Tongue (tissue), 2 donors: Measurements from ENCODE around the gene ADAM33.

GRCh38 chr20:1896814-1897529 lies 1.8 kb downstream of the SIRPA start:
- RAMPAGE, long total RNA: no peak

GRCh38 chr20:2102492-2103557 lies 1.2 kb downstream of the STK35 start:
- RAMPAGE, long total RNA: no peak

GRCh38 chr20:2144842-2145392 lies 43.3 kb downstream of the STK35 start:
- RAMPAGE, long total RNA: no peak

DNA sequence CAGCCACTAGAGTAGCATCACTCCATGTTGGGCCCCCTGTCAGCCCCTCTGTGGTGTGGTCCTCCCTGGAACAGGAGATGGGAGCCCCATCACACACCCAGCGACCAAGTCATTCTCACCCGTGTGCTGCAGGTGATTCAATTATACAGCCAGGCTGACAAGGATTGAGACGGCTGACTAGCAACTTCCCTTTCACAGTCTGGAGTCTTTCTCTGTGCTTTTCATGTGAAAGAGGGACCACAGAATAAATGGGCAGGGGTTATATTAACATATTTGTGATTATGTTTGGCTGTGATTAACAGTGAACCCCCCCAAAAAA lies 6.3 kb downstream of the TGM3 start:
- RAMPAGE, long total RNA: no peak

DNA sequence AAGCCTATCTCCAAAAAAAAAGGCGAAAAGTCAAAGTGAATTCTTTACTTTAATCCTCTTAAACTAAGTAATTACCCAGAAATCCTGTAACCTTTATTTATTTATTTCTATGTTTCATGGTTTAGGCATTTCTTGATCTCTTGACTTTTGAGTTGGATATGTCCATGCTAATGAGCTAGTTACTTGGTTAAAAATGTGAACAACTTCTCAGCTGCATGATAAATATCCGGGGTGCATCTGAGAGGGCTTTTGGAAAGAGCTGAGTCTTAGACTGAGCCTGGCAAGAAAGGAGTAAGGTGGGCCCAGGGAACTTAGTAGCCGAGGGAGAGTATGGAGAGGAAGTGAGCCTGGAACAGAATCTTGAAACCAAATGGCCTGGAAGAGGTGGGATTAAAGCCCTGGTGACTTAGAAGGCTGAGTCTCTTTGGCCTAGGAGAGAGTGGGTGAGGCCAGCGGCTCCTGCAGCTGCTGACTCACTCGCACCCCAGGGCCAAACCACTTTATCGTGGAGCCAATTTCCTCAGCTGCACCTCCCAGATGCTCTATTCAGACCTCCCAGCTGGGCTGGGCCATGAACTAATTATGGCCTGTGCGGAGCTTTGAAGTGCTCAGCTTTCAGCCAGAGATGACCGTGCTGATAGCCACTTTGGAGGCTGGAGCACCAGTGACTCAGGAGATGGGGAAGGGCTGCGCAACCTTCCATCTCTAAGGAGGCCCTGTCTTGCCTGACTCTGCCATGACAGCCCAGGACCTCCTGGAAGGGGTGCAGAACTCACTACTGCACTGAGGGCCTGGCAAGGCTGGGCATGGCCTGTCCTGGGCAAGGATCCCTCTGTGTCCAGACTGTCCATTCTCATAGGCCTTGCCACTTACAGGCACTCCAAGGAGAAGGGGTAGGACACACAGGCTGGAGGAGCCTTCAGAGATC lies 19.2 kb downstream of the TGM3 start:
- RAMPAGE, long total RNA: no peak

DNA sequence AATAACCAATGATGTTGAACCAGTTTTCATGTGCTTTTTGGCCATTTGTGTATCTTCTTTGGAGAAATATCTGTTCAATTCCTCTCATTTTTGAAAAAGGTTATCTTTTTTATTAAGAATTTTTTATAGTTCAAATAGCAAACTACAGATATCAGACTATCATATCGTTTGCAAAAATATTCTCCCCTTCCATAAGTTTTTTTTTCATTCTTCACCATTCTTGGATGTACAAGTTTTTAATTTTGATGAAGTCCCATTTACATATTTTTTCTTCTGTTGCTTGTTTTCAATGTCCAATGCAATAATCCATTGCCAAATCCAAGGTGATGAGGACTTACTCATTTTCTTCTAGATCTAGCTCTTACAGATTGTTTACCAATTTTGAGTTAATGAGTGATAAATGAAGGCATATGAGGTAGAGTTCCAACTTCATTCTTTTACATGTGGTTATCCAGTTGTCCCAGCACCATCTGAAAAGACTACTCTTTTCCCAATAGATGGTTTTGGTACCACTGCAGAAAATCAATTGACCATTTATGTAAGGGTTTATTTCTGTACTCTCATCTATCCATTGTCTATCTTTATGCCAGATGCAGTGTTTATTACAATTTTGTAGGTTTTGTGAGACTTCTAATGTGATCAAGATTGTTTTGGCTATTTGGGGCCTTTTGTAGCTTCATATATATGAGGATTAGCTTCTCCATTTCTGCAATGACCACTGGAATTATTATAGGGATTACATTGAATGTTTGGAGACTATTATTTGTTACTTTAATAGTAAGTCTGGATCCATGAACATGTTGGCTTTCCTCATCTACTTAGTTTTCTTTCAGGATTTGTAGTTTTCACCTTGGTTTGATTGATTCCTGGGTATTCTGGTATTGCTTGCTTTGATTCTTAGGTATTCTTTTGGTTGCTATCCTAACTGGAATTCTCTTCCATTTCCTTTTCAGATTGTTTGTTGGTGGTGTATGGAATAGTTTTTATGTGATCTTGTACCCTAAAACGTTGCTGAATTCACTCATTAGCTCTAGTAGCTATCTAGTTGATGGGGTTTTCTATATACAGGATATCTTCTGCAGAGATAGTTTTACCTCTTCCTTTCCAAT lies 10.6 kb downstream of the SNRPB start:
- RAMPAGE, long total RNA: no peak

GRCh38 chr20:2483743-2484371 lies 13.3 kb upstream of the SNRPB start:
- RAMPAGE, long total RNA: no peak

DNA sequence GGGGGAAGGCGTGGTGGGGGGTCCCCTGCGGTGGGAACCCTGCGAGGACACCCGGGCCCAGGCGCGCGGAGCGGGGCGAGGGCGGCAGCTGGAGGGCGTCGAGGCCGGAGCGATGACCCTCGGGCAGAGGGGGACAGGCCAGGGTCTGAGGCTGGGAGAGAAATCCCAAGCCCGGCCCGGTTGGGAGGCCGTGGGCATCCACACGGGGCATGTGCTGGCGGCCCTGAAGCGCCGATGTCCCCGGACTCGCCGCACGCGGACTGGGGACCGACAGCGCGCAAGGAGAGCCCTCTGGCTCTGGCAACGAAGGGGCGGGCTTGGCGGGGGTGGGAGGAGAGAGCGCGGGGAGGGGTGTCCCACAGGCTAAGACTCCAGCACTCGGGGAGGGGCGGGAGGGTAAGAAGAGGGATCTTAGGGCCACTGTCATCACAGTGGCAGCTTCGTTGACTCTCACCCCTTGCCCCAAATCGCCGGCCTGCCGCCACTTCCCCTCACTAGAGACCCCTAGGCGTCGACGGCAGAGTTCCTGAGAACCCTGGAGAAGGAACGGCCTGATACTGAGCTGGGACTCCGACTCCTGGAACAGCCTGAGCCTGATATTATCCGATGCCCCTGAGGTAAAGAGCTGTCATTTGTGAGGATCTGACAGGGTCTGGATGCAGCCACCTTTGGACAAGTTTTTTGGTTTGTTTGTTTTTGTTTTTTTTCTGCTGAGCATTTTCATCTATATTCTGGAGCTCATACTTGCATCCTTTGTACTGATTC lies 5.2 kb downstream of the TMEM239 start:
- RAMPAGE, long total RNA: no peak

- RAMPAGE, long total RNA: no peak
These were observed 59.4 kb upstream of the GNRH2 start for GRCh38 chr20:2983588-2984918.

GRCh38 chr20:3047407-3048270 lies 1.8 kb downstream of the MRPS26 start:
- RAMPAGE, long total RNA: no peak

- RAMPAGE, long total RNA: no peak
These were observed 8.2 kb upstream of the AVP start for GRCh38 chr20:3092501-3093399.

DNA sequence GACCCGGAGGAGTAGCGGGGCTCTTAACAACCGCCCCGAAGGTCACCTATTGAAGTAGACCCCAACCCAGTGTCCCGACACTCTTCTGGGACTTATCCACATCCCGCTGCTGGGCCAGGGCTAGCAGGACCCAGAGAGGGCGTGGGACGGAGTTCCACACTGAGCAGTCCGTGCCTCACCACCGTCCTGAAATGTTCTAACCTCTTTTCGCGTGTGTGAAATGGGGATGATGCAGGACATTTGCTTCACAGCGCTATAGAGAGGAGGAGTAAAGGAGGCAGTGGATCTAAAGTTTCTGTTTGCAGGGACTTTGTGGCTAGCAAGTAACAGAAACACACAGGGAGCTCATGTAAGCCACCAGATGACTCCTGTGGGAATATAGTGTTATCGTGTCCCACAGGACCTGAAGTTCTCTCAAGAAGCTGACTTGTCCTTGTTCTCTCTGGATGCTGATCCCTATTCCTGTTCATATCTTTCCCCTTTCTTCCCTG lies 626 bp downstream of the ITPA start:
- RAMPAGE, long total RNA: no peak

DNA sequence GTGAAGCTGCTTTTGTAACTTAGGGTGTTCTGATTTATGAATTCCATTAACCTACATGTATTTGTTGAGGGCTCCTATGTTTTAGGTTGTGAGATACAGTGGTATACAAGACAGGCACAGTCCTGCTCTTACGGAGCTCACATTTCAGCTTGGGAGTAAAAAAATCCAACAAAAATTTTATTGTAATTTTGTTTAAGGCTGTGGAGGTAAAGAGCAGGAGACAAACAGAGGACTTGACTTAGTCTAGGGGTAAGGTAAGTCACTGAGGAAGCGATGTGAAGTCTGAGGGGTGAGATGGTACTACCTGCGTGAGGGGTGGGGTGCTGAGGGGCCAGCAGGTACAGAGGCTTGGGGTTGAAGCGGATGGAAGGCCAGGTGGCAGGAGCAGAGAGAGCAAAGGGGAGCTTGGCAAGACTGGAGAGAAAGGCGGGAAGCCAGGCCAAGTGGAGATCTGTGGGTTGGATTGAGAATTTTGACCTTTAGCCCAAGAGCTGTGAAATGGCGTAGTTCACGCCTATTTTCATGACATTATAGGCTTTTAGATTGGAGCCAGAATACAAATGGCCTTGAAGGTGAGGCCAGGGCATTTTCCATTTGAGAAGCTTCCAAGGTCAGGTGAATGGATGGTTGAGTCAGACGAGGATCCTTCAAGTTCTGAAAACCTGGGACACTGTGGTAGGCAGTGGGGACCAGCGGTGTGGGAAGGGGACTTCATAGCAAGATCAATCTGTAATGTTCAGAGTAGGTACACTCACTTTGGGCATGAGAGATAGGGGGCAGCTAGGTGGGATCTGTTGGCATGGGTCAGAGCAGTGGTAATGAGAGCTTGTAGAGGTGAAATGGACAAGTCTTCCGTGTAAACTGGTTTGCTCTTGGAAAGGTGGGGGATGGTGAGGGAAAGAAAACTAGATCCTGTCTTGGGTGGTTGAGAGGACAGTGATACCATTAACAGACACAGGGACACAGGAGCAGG lies 2.5 kb downstream of the ATRN start:
- RAMPAGE, long total RNA: no peak

DNA sequence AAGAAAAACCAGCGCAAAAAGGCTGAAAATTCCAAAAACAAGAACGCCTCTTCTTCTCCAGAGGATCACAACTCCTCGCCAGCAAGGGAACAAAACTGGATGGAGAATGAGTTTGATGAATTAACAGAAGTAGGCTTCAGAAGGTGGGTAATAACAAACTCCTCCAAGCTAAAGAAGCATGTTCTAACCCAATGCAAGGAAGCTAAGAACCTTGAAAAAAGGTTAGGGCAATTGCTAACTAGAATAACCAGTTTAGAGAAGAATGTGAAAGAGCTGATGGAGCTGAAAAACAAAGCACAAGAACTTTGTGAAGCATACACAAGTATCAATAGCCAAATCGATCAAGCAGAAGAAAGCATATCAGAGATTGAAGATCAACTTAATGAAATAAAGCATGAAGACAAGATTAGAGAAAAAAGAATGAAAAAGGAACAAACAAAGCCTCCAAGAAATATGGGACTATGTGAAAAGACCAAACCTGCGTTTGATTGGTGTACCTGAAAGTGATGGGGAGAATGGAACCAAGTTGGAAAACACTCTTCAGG lies 52.2 kb downstream of the ATRN start:
- RAMPAGE, long total RNA: no peak

DNA sequence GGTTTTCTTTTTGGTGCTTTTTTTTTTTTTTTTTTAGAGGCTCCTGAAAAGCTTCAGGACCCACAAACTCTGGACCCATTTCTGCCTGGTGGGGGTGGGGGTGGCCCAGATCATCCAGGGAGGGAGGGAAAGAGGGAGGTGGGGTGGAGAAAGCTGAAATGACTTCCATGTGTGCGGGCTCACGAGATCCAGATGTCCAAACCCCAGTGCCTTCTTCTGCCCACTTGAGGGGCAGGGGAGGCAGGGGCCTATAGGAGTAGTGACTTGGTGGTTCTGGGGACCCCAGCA lies 2.7 kb downstream of the ADAM33 start:
- RAMPAGE, long total RNA: no peak

GRCh38 chr20:3679408-3679682 lies 2.5 kb downstream of the ADAM33 start:
- RAMPAGE, long total RNA: no peak

- RAMPAGE, long total RNA: no peak
These were observed at the start of gene ADAM33 for GRCh38 chr20:3681657-3682445. Gene ADAM33, minus strand, starts transcription at chr20:3682010.

DNA sequence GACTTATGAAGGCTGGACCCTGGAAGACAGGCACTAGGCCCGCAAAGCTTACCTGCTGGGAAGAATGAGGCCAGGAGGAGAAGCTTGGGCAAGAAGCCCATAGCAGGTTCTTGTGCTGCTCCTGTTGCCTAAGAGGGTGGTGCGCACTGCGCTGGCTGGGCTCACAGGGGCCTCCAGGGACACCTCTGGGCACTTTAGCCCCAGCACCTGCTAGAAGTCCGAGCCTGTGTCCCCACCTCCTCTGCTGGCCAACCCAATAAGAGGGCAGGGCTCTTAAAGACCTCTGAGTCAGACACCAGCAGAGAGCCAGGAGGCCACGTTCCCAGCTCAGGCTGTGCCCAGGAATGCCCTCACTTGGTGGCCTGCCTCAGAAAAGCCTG lies 5.4 kb downstream of the SIGLEC1 start:
- RAMPAGE, long total RNA: no peak

- RAMPAGE, long total RNA: no peak
These were observed 2.4 kb upstream of the HSPA12B start for GRCh38 chr20:3729923-3730630.

GRCh38 chr20:3777435-3778662 lies 3.4 kb downstream of the SPEF1 start:
- RAMPAGE, long total RNA: no peak